ENCODE results near the gene PCGF5.

- RRBS = 6% methylated on average over 17 of the region's 69 CpGs
Observed at GRCh38 chr10:89837324-89838445, 136.3 kb downstream of the KIF20B start.

DNA sequence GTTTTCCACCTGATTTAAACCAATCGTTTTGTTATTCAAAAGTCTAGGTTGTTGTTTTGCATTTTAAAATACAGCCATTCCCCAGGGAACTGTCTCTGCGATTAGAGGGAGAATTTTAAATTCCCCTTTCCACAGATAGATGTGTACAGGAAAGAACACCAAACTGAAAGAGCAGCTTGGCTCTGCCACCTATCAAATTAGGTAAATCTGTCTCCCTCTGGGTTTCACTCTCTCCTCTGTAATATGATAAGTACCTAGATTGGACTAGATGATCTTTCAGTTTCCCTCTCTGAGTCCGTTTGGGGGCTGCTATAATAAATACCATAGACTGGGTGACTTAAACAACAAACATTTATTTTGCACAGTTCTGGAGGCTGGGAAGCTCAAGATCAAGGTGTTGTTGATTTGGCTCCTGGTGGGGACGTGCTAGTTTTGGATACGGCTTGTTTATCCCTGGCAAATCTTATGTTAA, 186.0 kb downstream of the KIF20B start:
- RRBS = no CpG with 5 or more reads among the region's 5 CpGs

DNA sequence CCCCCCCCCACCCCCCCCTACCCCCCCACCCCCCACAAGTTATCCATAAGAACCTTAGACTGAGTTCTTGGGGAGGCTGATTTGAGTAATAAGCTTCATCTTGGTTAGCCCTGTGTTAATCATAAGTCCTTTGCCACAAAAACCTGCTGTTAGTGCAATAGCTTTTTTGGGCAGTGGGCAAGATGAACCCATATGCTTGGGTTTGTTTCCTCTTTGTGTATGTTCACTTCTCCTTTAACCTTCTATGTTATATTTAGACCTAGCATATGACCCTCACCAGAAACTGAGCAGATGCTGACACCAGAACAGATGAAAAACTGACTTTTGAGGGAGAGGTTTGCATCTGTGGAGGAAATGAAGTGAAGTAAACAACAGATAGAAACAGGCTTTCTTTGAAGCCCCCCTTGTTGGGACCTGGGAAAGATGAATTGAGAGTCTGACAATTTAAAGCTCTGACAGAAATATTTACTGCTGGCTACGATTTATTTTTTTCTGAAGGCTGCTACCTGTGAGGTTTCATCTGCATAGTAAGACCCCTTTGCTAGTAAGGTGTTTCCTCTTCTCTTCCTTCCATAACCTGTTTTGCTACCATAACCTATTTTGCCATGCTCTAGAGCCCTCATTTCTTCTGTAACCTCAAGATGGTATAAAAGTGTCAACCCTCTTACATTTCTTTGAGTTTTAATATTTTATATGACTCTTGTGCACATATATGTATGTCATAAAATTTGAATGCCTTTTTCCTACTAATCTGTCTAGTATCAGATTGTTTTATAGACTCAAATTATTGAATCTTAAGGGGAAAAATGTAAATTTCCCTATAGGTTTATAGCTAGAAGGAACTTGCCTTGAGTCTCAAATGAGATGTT, 187.5 kb downstream of the KIF20B start:
- RRBS = no CpG with 5 or more reads among the region's 1 CpG

DNA sequence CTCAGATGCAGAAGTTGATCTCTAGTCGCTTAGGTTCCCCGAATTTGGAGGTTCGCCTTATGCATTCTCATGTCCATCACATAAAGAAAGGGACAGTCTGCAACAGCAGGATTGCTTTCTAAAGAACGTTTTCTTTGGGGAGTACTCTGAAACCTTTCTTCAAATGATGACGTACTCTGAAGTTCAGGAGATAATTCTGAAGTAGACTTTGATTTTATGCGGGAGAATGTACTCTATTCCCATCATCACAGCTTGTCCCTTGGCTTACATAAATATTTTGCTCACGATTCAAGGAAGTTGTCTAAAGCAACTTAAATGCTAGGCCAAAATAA, 404.2 kb downstream of the HTR7 start:
- RRBS = no CpG with 5 or more reads among the region's 7 CpGs

DNA sequence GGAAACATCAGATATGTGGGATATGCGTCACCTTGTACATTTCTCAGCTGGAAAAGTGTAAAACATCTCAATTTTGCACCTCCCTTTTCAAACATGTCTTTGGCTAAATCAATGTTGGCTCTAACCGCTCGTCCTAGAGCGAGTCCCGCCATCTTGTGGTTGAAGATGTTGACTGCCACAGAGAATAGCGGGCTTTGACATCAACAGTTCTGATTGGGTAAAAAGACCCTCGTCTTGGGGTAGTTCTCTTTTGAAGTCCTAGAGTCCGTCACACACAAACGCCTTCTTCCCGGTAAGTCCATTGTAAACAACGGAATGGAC, 565 bp upstream of the RPP30 start:
- RRBS = no CpG with 5 or more reads among the region's 11 CpGs

DNA sequence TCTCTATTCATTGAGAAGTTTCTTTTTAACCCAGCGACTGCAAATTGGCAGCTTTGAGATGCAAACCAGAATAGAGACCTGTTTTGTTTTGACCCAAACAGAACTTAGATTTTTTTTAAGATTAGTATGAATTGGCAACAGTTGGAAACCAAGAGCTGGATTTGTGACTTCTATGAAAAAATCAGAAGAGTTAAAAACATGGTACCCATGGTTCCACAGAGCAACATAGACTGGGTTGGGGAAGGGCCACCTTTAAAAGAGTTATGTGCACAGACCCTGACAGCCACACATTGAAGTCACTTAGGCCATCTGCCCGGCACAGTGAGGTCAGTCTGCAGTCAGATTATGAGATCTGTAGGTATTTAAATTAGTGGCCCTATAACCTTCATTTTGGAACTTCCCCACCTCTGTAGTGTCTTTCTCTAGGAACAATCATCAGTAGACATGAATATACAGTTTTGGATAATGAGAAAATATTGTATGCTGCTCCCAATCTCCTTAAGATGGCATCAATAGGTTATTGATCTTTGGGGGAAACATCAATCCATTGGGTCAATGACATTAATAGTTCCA, 7.1 kb downstream of the ANKRD1 start:
- RRBS = no CpG with 5 or more reads among the region's 2 CpGs

DNA sequence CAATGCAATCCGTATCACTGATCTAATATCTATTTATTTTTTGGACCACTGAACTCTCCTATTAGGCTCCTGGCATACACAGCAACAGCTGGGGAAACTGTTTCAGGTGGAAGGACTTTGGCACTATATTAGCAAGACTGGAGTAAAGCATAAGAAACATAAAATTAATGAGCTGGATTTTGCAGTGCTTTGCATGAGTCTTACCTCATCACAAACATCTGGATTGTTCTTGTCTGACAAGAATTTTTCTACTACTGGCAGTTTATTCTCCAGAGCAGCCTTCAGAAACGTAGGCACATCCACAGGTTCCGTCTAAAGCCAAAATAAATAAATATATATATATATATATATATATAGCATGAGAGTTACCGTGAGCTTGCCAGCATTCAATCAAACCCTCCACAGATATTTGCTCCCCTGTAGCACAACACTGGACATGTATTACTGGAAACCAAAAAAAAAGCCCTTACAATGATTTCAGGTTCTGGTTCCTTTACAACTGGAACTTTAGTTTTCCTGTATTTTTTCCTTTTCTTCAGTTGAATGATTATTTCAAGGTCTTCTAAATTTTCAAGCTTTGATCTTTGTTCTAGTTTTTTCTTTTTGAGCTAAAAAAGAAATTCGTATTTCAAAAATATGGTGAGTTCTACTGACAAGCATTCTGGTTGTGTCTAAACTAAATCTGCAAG, 2.1 kb downstream of the ANKRD1 start:
- RRBS = no CpG with 5 or more reads among the region's 5 CpGs

DNA sequence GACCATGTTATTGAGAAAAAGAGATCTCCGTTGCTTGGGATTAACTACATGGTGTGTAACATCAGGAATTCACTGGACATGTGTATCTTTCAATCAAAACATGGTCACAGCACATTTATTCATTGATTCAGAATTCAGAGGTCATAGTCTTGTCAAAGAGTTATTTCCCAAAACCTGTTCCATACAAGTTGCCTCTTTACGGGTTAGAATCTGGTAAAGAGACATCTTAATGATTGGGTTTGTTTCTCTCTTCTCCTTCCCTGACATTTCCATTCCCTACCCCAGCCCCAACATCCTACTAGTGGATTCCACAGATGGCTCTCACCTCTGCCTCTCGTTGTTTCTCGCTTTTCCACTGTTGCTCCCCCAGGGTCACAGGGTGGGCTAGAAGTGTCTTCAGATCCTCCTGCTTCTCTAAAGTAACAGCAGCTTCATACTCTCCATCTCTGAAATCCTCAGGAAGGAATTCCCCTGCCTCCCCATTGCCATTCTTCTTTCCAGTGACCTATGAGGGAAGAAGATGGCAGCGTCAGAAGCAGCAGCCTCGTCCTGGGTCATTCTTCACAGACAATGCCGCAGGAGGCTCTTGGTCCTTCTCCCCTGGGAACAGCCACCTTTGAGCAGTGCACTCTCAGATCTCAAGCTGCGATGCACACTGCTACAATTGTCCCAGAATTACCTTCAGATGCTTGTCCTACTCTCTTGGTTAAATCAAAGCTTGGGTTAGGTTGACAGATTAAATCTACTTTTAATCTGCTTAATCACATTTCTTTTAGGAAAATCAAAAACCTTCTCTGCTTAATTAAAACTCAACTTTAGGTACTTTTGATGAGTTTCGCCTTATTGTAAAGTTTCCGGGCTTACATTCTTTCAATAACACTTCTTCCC, 799 bp downstream of the ANKRD1 start:
- RRBS = no CpG with 5 or more reads among the region's 10 CpGs

DNA sequence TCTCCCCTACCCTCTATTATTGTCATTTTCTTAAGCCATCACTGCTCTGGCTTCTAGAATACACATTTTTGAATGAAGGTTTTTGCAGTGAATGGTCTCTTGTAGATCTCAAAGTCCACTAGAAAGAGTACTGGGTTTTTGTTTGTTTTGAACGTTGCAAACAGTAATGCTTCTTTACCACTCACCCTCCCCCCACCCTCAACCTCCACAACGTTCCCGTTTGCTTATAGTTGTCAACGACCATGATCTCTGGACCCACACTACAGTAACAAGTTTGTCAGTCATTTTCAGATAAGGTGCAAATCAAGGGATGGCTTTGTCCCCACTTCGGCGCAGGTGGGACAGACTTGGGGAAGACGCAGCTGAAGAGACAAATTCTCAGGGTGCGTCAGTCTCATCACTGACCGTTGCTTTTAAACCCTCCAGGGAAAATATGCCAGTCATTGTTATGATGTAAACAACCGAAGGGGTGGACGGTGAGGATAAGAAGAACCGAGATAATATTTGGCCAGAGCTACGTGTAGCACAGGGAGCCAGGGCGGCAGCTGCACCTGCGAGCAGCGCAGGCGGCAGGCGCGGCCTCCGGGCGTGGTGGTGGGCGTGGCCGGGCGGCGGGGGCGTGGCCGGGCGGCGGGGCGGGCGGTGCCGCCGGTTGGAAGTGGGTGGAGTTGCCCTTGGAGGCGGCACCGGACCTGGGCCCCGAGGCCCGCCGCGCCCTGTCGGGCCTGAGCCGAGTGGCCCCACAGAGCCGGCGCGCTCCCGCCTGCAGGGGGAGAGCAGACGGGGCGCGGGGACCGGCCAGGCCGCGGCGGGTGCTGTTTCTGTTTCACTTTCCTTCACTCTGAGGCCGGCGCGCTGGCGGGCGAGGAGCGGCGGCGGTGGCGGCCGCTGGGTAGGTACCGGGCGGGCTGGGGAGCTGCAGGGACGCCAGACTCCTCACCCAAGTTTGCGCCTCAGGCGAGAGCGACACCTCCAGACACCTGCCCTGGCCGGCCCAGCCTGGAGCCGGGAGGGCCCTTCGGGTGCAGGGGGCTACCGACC, at the start of gene PCGF5:
PCGF5 (plus strand) TSS at position 719 of the 1,041 bp plus-strand sequence.
- RRBS = 3% methylated on average over 38 of the region's 72 CpGs

GRCh38 chr10:91243502-91244370, 23.3 kb downstream of the PCGF5 start:
- RRBS = no CpG with 5 or more reads among the region's 3 CpGs

GRCh38 chr10:91246018-91246790, 25.7 kb downstream of the PCGF5 start:
- RRBS = no CpG with 5 or more reads among the region's 2 CpGs

- RRBS = no CpG with 5 or more reads among the region's 2 CpGs
Observed at GRCh38 chr10:91257118-91257573, 36.7 kb downstream of the PCGF5 start.

GRCh38 chr10:91590276-91590820, 42.5 kb downstream of the PPP1R3C start:
- RRBS = no CpG with 5 or more reads among the region's 7 CpGs

GRCh38 chr10:91820145-91820894, 22.1 kb downstream of the TNKS2 start:
- RRBS = no CpG with 5 or more reads among the region's 5 CpGs

DNA sequence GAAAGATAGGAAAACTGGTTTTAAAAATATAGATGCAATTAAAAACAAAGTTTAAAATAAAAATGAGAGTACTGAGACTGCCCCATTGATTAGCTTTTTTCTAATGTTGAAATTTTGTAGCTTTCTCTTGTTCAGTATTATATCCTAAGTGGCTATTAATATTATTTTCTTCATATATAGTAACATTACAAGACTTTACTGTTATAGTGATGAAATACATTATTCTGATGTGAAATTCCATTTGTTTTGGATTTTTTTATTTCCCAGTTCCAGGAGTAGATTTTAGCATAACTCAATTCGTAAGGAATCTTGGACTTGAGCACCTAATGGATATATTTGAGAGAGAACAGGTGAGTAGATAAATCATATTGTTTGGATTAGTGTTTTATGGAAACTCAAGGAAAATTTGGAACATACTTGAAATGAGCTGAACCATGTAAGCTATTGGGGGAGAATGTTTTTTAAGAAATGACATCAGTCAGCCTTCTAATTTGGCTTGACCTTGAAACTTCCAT, 51.1 kb downstream of the TNKS2 start:
- RRBS = no CpG with 5 or more reads among the region's 1 CpG

DNA sequence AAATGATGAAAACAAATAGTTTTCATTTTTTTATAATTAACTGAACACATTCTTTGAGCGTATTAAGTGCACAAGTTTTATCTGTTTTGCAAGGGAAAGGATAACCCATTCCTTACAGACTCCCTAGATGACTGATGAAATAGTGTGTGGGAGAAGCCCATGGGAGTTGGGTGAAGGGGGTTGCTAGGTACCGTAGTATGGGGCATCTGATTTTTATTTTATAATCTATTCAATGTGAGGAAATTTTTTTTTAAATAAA, 1.3 kb downstream of the BTAF1 start:
- RRBS = no CpG with 5 or more reads among the region's 2 CpGs

DNA sequence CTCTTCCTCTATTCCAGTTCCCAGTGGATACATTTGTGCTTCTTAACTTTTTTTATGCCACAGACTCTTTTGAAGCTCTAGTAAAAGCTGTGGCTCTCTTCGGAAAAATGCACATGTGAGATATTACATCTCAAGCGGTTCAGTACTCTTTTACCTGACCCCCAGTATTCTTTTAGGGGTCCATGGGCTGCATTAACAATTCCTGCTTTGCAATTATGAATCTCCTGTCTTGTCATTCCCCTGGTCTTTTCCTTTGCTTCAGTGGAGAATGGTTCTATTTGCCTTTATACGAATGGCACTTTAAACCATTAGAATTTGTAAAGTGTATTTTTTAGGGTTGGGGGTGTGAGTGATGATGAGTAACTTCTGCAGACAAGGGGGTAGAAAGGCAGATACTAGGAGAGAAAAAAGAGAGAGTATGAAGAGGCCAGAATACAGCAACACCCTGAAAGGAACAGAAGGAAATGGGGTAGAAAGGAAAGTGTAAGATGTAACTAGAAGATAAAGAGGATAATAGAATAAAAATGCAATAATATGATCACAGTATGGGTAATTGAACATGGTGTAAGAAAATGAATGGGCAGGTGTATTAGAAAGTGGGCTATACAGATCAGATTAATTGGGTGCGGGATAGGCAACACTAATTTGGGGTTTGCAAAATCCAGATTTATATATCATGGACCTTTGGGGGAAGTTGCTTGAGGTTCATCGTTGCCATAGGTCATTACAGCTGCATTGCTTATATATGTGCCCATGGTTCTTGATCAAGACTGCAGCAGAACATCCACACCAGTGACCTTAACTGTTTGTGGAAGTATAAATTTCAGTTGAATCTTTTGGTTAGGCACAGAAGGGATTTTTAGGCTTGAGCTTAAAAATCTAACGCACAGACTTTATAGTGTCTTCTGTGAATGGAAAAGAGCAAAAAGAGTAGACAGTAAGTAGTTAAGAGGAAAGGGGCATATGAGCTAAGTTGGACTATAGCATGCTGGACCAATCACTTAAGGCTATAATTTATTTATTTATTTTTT, 29.1 kb downstream of the BTAF1 start:
- RRBS = no CpG with 5 or more reads among the region's 6 CpGs

DNA sequence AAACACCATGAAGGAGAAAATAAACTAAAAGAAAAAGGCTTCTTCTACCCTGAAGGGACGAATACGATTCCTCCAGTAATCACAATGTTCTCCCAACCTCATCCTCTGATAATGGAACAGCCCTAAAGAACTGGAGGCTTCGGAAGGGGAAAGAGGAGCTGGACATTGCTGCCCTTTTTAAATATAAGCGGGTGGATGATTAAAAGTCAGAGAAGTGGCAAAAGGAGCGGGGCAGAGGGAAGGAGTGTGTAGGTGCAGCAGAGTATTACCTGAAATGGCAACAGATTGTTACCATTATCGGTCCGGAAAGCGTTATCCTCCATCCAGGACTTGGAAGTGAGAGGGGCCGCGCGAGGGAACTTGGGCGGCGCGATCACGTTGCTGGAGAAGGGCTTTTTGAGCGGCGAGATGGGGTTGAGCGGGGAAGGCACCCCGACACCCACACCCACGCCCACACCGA, 51.8 kb downstream of the CPEB3 start:
- RRBS = no CpG with 5 or more reads among the region's 21 CpGs

GRCh38 chr10:92538217-92538749, 35.6 kb downstream of the IDE start:
- RRBS = no CpG with 5 or more reads among the region's 4 CpGs

Data from islet of Langerhans (tissue), 1 donor.